Ureter (tissue), 1 donor: ENCODE results near the gene OR4F6.

GRCh38 chr15:101333982-101334340 is 38.9 kb upstream of the SNRPA1 start:
- PRO-cap, result no peak

DNA sequence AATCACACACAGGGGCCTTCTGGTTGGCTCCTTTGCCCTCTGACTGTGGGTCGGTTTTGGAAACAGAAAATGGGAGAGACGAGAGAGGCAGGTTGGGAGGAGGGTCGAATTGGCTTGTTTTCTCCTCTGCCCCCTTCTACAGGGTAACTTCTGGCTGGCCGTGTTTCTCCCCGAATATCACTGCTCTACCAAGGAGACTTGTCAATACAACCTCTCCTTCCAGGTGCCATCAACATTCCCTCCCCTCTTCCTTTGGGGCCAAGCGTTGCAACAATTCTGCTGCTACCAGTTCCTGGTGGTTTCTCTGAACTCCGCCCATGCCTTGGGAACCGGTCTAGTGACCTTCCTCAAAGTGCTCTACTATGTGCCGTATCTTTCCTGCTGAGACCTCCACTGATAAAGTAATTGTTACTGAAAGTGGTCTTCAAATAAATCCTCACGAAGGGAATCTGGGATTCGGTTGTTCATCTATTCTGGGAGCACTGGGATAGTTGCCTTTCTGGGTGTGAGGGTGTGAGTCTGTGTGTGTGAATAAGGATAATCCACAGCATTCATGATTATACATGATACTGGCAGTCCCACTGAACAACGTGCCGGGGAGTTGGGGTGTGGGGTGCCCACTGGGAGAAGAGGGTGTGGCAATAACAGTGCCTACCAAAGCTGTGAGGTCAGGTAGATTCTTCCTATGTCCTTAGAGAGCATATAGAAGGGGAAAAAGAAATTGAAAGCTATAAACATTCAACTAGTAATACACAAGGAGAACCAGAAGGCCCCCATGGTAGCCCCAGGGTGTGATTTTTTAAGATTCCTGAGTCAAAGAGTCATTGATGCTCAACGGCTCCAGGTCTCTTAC is 26.1 kb downstream of the PCSK6 start:
- PRO-cap, result no peak

GRCh38 chr15:101522118-101522516 is 32.6 kb upstream of the PCSK6 start:
- PRO-cap, result no peak

DNA sequence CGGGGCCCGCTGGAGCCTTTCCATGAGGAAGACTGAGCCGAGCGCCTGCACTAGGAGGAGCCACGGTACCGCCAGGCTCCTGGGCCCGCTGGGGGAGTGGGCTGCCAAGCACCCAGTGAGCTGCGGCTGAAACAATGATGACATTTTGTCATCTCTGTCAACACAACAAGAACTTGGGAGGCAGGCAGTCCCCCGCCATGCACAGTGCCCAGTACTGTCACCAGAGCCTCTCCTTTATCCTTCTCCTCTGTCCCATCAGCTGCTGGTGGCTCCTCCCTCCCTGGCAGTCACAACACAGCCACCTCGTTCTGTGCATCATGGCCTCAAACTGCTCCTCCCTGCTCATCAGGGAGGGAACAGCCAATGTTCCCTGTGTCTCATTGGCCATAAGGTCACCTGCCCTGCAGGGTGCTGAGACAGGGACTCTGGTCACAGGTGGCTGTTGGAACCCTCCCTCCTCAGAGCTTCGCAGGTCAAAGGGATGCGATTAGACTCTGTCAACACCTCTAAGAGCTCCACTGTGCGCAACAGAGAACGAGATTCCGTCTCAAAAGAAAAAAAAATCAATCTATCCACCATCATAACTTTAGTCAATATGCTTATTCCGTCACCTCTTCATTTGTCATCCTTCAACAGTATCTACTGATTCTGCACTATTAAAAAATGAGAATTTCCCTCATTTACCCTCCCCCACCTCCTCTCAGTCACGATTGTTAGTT is 34.2 kb upstream of the PCSK6 start:
- PRO-cap, result no peak

GRCh38 chr15:101531148-101531460 is 41.6 kb upstream of the PCSK6 start:
- PRO-cap, result no peak

DNA sequence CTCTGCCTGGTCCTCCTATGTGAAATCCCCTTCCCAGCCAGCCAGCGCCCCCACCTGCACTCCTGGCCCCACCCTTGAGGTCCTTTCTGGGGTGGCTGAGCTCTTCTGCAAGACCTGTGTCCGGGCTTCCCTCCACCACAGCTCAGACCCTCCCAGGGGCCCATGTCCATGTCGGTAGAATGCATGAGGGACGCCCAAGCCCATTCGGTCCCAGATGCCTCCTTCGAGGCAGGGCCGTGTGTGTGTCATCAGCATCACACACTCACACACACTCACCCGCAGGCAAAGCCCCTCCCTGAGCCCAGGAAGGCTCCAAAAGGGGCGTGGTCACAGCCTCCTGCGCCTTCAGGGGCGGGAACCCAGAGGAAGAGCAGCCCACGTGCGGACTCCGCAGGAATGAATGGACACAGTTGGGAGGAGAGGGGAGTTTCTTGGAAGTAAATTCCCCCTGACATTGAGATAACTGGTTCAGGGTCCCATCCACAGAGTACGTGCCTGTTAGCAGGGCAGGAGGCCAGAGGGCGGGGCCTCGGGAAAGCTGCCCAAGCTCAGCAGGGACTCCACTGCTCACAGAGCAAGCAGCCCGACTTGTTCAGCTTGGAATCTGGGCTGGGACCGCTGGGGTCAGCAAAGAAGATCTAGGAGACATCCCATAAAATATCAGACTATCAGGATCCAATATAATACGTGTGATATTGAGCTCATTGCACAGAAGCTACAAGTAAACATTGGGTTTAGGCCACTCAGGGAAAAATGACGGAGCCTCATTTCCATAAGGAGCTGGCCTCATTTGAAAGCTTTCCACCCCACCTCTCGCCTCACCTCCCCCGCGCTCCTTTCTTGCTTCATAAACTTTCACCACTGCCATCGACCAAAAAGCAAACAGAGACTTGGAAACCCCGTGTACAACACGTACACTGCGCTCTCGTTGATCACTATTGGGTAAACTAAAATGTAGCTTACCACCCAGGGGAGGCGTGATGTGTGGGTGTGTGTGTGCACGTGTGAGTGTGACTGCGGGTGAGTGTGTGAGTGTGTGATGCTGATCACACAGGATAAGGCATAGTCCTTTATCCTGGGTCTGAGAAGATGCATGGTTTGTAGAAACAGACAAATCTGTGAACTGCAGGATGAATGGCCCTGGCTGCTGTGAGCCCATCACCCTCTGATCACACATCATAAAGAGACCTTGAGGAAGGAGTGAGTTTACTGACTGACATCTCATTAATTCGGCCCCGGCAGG is 36.0 kb downstream of the TM2D3 start:
- PRO-cap, result no peak

GRCh38 chr15:101625918-101626300 is 26.3 kb downstream of the TM2D3 start:
- PRO-cap, result no peak

GRCh38 chr15:101641891-101642347 is 10.3 kb downstream of the TM2D3 start:
- PRO-cap, result no peak

DNA sequence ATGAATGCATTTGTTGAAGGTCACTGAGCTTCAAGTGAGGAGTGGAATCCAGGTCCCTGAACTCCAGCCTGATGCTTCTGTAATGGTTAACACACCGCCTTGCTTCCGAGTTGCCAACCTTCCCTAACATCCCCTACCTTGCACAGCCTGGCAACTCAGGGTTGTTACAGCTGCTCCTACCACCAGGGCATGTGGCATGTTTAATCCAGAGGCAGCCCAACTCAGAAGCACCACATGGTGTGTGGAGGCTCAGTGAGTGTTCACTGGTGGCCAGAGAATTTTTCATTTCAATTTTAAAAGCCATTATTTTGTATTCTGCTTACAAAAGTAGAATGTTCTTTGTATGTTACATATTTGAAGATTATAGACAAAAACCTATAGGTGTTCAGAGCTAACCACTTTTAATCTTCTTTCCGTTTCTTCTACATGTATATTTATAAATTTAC is 4.9 kb downstream of the TM2D3 start:
- PRO-cap, result no peak

DNA sequence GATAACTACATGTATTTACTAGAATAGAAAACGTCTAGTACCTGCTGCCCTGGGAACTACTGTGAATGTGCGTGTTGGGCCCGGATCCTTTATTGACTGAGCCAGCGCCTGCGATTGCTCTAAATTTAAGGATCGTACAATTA is 655 bp downstream of the TM2D3 start:
- PRO-cap, result no peak

DNA sequence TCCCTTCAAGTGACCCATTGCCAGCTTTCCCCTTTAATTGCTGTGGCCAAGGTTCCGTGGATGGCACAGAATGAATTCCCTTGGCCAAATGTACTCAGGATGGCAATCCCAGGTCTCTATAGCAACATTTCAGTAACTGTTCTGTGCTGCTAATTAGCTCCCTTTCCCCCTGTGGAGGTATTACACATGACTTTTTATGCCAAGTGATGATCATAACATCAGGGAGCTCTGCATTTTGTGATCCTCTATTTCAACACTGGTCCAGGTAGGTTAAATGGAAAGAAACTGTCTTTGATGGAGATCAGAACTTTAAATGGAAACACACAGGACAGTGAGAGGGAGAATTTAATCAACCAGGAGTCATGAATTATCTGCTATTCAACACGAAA is at the start of gene OR4F6:
TSS of gene OR4F6 (plus strand) at position 229 of the 389 bp plus-strand sequence.
- PRO-cap, result no peak